ENCODE measurements around a stretch of chr13.

GRCh38 chr13:45454281-45454575 lies 10.5 kb upstream of the COG3 start:
- PRO-cap = no peak

- PRO-cap = no peak
Measured at GRCh38 chr13:45669455-45669970, 32.6 kb upstream of the CBY2 start.

DNA sequence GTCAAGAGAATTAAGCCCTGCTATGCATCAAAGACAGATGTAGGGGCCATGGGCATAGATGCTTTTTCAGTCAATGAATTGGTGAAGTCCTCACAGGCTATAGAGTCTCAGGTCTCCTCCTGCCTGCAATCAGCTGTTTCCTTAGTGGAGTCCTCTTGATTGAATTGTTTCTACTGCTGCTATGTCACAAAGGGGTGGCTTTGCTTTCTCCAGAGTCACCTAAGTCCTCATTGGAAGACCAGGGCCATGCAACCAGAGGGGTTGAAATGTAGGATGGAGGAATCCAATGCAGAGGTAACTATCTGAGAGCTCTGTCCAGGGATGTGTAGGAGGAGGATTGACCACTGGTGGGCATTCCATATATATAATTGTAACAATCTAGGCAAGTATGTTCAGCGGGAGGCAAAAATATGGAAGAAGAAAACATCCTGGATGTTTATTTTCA lies 1.2 kb downstream of the CBY2 start:
- PRO-cap = no peak

DNA sequence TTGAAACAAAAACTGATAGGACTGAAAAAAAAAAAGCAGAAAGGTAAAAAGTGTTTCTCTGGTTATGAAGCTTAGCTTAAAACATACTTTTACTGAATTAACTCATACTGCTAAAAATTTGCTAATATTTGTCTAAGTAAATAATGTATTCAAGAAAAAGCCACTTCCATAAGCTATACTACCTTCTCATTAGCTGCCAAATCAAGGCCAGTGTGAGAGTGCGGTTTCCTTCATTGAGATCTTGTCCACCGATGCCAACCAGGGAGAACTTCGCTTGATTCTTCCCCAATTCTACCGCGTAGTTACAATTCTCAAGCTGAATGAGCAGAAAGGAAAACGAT lies 37.2 kb upstream of the CPB2 start:
- PRO-cap = no peak

DNA sequence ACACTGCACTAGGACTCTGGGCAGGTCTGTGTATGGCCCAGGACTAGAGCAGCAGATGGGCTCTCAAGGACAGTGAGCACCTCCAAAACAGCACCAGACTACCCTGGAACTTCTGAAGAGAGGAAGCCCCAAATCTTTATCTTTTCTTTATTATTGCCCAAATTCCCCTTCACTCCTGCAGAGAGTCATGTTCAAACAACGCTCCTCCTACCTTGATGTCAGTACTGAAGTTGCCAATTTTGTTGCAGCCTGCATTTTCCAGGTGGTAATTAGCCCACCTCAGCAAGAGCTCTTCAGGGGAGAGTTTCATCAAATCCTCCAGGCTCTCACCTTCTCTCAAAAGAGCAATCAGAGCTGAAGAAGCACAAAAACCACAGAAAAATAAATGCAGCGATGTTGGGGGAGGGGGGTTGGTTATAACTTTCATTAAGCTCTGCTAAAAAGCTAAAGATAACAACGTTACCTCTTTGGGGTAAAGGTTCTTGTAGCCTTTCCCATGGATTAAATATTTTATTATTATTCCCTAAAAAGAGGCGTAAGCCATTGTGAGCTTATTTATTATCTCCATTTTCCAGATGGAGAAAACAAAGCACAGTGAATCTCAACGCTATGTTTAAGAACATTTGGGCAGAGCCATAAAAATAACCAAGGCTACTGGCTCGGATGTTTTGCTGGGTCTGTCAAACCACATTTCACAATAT lies 31.1 kb downstream of the LCP1 start:
- PRO-cap = no peak

- PRO-cap = no peak
Measured at GRCh38 chr13:46176816-46177307, 5.1 kb downstream of the LCP1 start.

- PRO-cap = no peak
Measured at GRCh38 chr13:46183053-46183903, 1.3 kb upstream of the LCP1 start.

DNA sequence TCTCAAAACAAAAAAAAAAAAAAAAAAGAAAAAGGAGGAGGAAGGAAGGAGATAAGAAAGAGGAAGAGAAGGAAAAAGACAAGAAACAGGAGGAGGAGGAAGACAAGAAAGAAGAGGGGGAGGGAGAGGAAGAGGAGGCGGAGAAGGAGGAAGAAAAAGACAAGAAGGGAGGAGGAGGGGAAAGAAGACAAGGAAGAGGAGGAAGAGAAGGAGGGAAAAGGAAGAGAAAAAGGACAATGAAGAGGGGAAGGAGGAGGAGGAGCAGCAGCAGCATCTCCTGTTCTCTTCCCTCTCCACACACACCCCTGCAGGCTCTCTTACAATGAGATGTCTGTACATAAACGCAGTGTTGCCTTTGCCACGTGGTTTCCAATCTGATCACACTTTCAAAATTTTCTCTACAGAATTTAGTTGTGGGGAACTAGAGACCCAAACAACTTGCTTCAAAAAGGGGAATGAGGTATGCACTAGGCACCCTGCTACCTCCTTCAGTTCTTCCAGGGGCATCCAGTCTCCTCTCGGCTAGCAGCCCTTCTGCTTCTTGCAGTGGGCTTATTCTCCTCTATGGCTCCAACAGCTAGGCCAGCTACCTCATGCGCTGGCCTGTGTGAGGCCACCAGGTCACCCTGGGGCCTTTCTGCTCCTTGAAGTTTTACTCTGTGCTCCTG lies 66.5 kb downstream of the RUBCNL start:
- PRO-cap = no peak

- PRO-cap = no peak
Measured at GRCh38 chr13:46341363-46341779, 45.7 kb downstream of the RUBCNL start.

DNA sequence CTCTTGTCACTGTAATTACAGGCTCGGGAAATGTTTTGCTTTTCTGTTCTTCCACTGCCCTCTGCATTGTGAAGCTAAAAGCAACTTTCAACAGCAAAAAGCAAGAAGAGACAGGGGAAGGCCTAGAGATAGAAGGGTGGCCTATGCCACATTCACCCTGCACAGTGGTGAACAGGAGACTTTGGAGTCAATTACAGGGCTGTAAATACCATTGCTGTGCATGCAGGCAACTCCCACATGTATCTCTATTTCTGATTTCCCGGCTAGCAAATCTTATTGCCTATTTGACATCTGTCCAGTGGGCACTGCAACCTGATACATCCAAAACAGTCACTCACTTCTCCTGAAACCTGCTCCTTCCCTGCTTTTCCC lies 13.5 kb downstream of the RUBCNL start:
- PRO-cap = no peak

- PRO-cap = no peak
Measured at GRCh38 chr13:46378431-46378886, 8.6 kb downstream of the RUBCNL start.

DNA sequence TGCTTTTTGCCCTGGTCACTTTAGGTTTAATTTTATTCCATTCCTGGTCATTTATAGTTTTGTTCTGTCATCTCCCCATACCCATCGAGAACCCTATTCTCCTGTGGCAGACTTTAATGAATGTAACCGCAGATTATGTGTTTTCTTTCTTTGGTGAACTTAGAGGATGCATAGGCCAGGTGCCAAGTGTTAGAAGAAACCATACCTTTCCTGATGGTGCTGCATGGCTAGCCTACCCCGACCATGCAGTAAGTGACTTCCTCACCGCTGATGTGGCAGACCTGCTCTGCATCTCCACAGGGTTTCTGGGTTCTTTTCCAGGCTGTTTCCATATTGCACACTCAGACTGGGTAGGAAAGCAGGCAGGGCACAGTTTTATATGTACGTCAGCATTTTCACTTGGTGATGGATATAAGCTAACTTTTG lies 42.1 kb downstream of the LRCH1 start:
- PRO-cap = no peak

DNA sequence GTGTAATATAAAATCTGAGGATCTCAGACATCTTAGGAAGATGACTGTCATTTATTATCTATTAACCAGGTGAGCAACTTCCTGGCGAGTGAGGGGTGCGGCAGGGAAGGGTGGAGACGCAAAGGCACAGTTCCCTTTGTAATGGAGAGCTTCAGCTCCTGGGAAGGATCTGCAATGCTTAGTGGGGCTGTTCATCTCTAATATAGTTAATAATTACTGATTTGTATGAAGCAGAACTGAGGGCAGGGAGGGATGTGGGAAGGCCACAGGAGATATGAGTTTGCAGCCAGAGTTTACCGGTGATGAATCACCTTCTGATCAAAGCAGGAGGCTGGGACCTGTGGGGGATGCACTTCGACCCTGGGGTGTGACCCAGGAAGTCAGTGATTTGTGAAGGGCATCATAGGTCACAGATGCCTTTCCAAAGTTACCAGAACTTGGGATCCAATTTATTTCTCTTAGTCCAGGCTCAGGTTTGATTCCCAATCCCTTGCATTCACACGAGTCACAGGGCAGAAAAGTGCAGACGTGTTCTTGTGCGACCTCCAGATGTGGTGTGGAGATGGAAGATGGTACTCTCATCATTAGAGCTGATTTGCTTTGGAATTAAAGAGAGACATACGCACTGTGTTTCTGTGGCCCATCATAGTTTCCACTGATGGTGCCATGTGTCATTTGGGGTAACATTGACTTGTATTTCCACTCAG lies 54.9 kb downstream of the LRCH1 start:
- PRO-cap = no peak

DNA sequence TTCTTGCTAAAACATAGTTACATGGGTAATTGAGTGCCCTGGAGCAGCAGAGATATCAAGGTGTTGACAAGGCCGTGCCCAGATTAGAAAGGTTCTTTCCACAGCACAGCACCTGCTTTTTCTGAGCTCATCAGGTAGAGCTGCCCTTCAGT lies 114.1 kb downstream of the LRCH1 start:
- PRO-cap = no peak

DNA sequence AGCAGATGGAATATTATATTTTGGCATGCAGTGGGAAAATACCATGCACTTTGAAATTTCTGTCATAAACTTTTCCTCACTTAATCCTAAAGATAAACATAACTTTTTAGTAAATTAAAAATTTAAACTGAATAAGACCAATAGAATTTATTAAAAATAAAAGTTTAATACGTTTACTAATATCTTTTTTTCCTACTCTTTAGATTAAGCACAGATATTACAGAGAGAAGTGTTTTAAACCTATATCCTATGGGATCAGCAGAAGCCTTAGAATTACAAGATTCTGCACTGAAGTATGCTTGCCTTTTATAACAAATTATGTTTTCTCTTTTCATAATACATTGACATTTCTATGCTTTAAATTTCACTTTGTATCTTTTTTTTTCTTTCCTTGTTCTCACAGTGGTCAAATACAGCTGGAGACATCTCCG lies 92.1 kb downstream of the ESD start:
- PRO-cap = no peak

GRCh38 chr13:48144401-48144907 lies 49.5 kb upstream of the MED4 start:
- PRO-cap = no peak

- PRO-cap = no peak
Measured at GRCh38 chr13:48151426-48151733, 56.5 kb upstream of the MED4 start.

GRCh38 chr13:48230939-48231793 lies 1.8 kb upstream of the ITM2B start:
- PRO-cap = no peak

DNA sequence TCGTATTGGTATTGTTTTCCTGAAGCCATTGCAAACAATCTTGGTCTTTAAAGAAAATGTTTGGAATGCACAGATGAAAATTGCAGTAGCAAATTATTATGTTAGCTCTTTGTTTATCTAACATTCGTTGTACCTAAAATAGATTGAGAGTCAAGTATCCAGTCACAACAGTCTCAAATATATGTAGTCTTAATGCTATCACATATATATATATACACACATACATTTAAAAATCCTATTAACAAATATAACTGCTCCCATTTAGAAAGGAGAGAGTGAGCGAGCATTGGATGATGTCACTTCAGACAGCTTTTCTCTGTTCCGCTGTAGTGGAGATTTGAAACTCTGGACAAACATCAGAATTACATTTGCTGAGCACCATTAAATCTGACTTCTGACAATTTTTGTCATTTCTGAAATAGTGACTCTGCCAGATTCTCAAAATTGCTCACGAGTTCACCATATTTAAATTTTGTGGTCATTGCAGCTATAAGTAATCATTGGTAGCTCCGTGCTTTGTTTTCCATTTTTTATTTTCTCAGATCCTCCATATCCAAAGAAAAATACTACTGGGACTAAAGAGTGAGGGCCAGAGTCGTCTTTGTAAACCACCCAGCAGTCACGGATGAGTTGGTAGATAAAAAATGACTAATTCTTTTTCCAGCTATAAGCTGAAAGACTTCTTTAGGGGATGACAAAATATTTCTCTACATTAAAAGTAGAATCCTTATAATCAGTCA lies 2.0 kb downstream of the ITM2B start:
- PRO-cap = no peak

- PRO-cap = no peak
Measured at GRCh38 chr13:48262203-48262901, 29.3 kb downstream of the ITM2B start.